ENCODE results near the genes CCDC22, PPP1R3F, GAGE12J and SHROOM4.

DNA sequence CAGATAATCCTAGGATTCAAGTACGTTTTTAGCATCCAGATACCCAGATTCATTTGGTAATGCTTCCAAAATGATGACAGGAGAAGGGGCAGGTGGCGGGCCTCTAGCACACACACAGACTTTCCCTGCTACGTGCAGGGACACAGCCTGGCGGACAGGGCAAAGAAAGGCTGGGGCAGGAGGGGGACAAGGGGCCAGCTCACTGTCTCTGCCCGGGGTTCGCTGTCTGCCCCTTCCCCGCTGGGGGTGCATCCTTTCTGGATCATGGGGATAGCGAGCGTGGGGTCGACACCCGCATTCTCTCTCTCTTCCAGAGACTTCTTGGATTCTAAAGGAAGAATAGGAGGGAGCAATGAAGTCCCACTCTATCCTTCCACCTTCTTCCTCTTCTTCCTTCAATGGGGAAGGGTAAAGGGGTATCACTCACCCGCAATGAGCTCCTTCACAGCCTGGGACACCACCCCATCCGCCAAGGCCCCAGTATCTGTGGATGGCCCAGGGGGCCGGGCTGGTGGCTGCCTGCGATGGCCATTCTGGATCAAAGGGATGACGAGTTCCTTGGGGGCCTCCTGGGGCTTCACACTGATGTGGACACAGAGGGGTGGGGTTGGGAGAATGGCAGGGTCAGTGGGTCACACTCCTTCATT is 1.2 kb downstream of the GPKOW start:
- RAMPAGE, long total RNA = no peak
- RRBS = 0% methylated on average over 3 of the region's 16 CpGs
PRO-cap:
- standard = no peak
- CoPRO, capped RNA only, 2 experiments = no peak in any of the 2 experiments
- CoPRO, capped and uncapped RNA, 2 experiments = no peak in any of the 2 experiments
- CoPRO, uncapped RNA only, 2 experiments = no peak in any of the 2 experiments
CAGE:
- cytosol, long polyA plus RNA = no peak
- long polyA plus RNA = no peak
- nucleolus, long total RNA = no peak
- nucleus, long polyA plus RNA = no peak

DNA sequence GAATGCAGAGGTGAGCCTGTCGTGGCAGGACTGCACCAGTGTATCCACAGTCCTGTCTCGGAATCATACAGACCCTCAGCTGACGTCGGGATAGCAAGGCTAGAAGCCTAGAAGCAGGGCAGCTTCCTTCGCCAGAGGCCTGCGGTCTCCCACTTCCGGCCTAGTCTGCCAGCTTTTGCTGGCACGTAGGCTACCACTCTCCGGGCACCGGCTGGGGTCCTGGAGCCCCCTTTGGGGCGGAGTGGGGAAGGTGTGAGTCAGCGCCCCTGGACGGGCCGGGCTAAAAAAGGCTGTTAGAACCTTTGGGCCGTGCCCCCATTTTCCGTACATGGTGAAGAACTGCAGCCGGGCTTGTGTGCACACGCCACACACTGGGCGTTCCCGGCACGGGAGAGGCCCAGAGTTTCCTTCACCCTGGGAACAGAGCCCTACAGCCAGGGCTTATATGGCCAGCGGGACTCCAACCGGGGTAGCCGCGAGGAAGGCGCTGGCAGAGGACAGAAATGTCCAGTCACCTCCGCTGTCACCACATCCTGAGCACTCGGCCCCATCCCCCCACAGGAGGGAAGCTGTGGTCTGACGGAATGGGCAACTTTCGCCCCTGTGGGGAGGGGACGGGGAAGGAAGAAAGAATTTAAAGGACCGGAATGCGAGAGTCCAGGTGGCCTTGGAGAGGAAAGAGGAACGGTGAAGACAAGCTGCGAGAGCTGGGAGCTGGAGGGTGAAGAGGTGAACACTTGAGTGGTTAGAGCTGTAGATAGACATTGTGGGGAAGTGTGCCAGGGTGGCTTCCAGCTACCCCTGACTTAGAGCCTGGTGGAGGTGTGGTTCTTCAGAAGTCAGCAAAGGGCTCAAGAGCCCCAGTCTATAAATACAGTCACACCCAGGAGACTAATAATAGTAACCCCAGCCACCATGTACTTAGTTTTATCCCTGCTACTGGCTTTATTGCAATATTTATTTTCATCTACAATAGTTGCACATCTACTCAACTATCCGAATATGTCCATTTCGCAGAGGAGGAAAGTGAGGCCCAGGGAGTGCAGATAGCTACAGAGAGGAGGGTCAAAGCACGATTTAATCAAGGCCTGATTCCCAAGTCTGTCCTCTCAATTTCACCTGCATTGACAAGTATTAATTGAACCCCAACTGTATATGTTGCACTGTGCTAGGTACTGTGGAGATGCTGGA is 4.4 kb upstream of the PLP2 start:
- RAMPAGE, long total RNA = no peak
- RRBS = 5% methylated on average over 14 of the region's 38 CpGs
PRO-cap:
- standard = unidirectional peak, plus-strand start at position 70 of the sequence; bidirectional peak, plus-strand start at position 664 of the sequence, minus-strand start at position 416 of the sequence
- CoPRO, capped RNA only, 2 experiments = peak in 2 of 2 experiments; most common plus-strand start position 444 of the sequence (in 1); most common minus-strand start position 443 of the sequence (in 2)
- CoPRO, capped and uncapped RNA, 2 experiments = peak in 1 of 2 experiments; most common plus-strand start position 446 of the sequence (in 1); most common minus-strand start position 443 of the sequence (in 1)
- CoPRO, uncapped RNA only, 2 experiments = no peak in any of the 2 experiments
CAGE:
- cytosol, long polyA plus RNA = no peak
- long polyA plus RNA = no peak
- nucleolus, long total RNA = no peak
- nucleus, long polyA plus RNA = no peak

DNA sequence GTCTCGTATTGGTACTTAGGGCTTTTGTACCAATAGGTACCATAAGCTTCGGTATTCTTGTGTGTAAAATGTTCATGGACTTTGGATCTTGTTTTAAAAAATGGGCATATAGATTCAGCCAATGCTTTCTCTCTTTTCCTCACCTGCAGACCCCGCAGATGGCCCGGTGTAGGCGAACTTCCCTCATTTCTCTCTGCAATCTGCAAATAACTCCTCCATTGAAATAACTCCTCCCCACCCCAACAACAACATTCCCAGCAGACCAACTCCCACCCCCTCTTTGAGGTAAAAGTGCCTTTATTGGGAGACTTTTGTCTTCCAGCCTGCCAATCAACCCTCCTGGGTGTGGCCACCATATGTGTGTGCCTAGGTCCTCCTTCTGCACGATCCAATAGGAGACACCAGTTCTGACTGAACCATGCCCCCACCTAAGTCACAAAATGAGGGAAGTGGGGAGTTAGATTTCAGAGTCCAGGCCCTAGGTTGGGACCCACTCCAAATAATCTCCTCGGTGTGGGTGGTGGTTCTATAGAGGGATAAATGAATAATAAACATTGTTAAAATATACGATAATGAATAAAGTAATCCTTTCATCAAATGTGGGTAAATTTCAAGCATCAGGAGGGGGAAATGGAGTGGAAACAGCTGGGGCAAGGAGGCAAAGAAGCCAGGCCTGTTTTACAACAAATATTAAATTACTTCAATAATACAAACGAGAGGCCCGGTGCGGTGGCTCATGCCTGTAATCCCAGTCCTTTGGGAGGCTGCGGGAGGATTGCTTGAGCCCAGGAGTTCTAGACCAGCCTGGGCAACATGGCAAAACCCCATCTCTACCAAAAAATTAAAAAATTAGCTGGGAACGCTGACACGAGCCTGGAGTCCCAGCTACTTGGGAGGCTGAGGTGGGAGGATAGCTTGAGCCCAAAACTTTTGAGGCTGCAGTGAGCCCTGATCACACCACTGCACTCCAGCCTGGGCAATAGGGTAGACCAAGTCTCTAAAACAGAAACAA is 3.1 kb downstream of the PLP2 start:
- RAMPAGE, long total RNA = no peak
- RRBS = no CpG with 5 or more reads among the region's 14 CpGs
PRO-cap:
- standard = no peak
- CoPRO, capped RNA only, 2 experiments = no peak in any of the 2 experiments
- CoPRO, capped and uncapped RNA, 2 experiments = no peak in any of the 2 experiments
- CoPRO, uncapped RNA only, 2 experiments = peak in 2 of 2 experiments; most common plus-strand start position 357 of the sequence (in 2); most common minus-strand start position 220 of the sequence (in 1)
CAGE:
- cytosol, long polyA plus RNA = no peak
- long polyA plus RNA = no peak
- nucleolus, long total RNA = no peak
- nucleus, long polyA plus RNA = no peak

GRCh38 chrX:49179471-49180054 is 6.6 kb downstream of the PRICKLE3 start:
- RAMPAGE, long total RNA = no peak
- RRBS = no CpG with 5 or more reads among the region's 5 CpGs
PRO-cap:
- standard = no peak
- CoPRO, capped RNA only, 2 experiments = no peak in any of the 2 experiments
- CoPRO, capped and uncapped RNA, 2 experiments = no peak in any of the 2 experiments
- CoPRO, uncapped RNA only, 2 experiments = peak in 1 of 2 experiments; most common minus-strand start chrX:49179799 (in 1)
CAGE:
- cytosol, long polyA plus RNA = no peak
- long polyA plus RNA = no peak
- nucleolus, long total RNA = no peak
- nucleus, long polyA plus RNA = no peak

- RAMPAGE, long total RNA = no peak
- RRBS = 2% methylated on average over 13 of the region's 32 CpGs
PRO-cap:
- standard = bidirectional peak, plus-strand start at chrX:49235470, minus-strand start at chrX:49235398; bidirectional peak, plus-strand start at chrX:49235735, minus-strand start at chrX:49235688
- CoPRO, capped RNA only, 2 experiments = peak in 2 of 2 experiments; most common plus-strand start chrX:49235470 (in 2); most common minus-strand start chrX:49235398 (in 2)
- CoPRO, capped and uncapped RNA, 2 experiments = peak in 2 of 2 experiments; most common plus-strand start chrX:49235470 (in 2); most common minus-strand start chrX:49235342 (in 1)
- CoPRO, uncapped RNA only, 2 experiments = peak in 2 of 2 experiments; most common plus-strand start chrX:49235470 (in 1); most common minus-strand start chrX:49235360 (in 1)
CAGE:
- cytosol, long polyA plus RNA = start-site peak on the plus strand at chrX:49235463-49235537, 663 and 405 reads in 2 replicates
- long polyA plus RNA = start-site peak on the plus strand at chrX:49235469-49235537, 380 and 223 reads in 2 replicates
- nucleolus, long total RNA = no peak
- nucleus, long polyA plus RNA = start-site peak on the plus strand at chrX:49235468-49235534, 988 and 888 reads in 2 replicates
Observed at GRCh38 chrX:49235207-49235853, at the start of gene CCDC22. Gene CCDC22, plus strand, starts transcription at chrX:49235470.

DNA sequence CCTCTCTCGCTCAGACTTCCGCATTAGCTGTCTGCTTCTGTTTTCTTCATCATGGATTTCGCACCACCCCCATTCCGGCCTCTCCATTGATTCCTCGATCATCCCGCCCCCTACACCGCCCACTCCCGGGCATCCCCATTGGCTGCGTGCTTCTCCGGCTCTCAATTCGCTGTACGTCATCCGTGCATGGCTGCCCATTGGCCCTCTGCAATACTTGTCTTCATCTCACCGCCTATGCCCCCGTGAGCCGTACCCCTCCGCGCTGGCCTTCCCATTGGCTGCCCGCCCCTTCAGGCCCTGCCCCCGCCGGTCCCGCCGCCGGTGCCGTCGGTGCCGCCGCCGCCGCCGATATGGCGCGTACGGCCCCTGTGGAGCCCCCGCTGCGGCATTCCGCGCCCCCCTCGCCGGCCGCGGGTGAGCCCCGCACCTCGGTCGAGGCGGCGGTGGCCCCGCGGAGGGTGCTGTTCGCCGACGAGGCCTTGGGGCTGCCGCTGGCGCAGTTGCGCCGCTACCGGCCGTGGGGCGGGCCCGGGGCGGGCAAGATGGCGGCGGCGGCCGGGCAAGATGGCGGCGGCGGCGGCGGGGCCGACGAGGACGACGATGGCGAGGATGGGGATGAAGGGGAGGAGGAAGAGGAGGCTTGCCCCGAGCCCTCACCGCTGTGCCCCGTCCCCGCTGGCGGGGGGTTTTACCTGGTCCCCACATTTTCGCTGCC is at the start of gene PPP1R3F:
Gene PPP1R3F (plus strand): TSS at position 274 of the 715 bp plus-strand sequence.
- RAMPAGE, long total RNA = no peak
- RRBS = 38% methylated on average over 11 of the region's 81 CpGs
PRO-cap:
- standard = bidirectional peak, plus-strand start at position 327 of the sequence, minus-strand start at position 88 of the sequence; bidirectional peak, plus-strand start at position 540 of the sequence, minus-strand start at position 510 of the sequence
- CoPRO, capped RNA only, 2 experiments = peak in 2 of 2 experiments; most common plus-strand start position 327 of the sequence (in 2); most common minus-strand start position 47 of the sequence (in 1)
- CoPRO, capped and uncapped RNA, 2 experiments = peak in 1 of 2 experiments; most common plus-strand start position 327 of the sequence (in 1); most common minus-strand start position 62 of the sequence (in 1)
- CoPRO, uncapped RNA only, 2 experiments = no peak in any of the 2 experiments
CAGE:
- cytosol, long polyA plus RNA = no peak
- long polyA plus RNA = no peak
- nucleolus, long total RNA = no peak
- nucleus, long polyA plus RNA = no peak

DNA sequence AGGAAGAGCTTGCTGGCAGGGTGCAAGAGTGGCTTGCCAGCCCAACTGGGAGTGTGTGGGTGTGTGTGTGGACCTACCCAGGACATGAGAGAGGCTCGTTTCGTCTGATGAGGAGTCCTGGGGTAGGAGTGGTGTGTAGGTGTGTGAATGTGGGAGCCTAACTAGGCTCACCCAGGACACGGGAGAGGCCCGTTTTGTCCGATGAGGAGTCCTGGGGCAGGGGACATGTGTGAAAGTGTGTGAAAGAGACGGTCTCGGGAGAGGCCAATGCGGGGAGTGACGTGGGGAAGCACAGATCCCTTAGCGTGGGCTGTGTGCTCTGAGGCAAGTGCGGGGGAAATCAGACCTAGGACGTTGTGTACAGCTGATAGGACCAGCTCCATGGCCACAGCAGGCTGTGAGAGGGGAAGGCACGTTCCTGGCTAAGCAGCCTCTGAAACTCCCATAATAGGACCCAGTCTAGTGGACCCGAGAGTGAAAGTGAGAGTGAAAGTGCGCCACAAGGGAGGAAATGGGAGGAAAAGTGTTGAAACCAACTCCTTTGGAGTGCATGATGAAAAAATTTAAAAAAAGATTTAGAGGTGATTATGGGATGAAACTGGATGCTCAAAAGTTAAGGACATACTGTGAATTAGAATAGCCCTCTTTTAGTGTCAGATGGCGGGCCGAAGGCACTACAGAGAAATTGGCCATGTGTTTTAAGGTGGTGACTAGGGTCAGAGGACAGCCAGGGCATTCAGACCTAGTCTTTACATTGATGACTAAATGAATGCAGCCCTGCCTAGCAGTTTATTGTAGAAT is 5.5 kb downstream of the GAGE10 start:
- RAMPAGE, long total RNA = no peak
- RRBS = no CpG with 5 or more reads among the region's 17 CpGs
PRO-cap:
- standard = no peak
- CoPRO, capped RNA only, 2 experiments = no peak in any of the 2 experiments
- CoPRO, capped and uncapped RNA, 2 experiments = no peak in any of the 2 experiments
- CoPRO, uncapped RNA only, 2 experiments = no peak in any of the 2 experiments
CAGE:
- cytosol, long polyA plus RNA = no peak
- long polyA plus RNA = no peak
- nucleolus, long total RNA = no peak
- nucleus, long polyA plus RNA = no peak

DNA sequence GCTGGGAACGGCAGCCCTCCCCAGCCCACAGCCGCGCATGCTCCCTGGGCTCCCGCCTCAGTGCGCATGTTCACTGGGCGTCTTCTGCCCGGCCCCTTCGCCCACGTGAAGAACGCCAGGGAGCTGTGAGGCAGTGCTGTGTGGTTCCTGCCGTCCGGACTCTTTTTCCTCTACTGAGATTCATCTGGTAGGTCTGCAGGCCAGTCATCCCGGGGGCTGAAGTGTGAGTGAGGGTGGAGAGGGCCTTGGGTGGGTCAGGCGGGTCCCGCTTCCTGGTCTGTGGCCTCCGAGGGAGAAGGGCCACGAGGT is at the start of gene GAGE12J:
Gene GAGE12J (plus strand): TSS at position 80 of the 309 bp plus-strand sequence.
- RAMPAGE, long total RNA = no peak
- RRBS = no CpG with 5 or more reads among the region's 17 CpGs
PRO-cap:
- standard = no peak
- CoPRO, capped RNA only, 2 experiments = no peak in any of the 2 experiments
- CoPRO, capped and uncapped RNA, 2 experiments = no peak in any of the 2 experiments
- CoPRO, uncapped RNA only, 2 experiments = no peak in any of the 2 experiments
CAGE:
- cytosol, long polyA plus RNA = no peak
- long polyA plus RNA = no peak
- nucleolus, long total RNA = no peak
- nucleus, long polyA plus RNA = no peak

GRCh38 chrX:49725232-49725876 is 29.6 kb upstream of the PAGE1 start:
- RAMPAGE, long total RNA = no peak
- RRBS = no CpG with 5 or more reads among the region's 5 CpGs
PRO-cap:
- standard = no peak
- CoPRO, capped RNA only, 2 experiments = no peak in any of the 2 experiments
- CoPRO, capped and uncapped RNA, 2 experiments = no peak in any of the 2 experiments
- CoPRO, uncapped RNA only, 2 experiments = no peak in any of the 2 experiments
CAGE:
- cytosol, long polyA plus RNA = no peak
- long polyA plus RNA = no peak
- nucleolus, long total RNA = no peak
- nucleus, long polyA plus RNA = no peak

DNA sequence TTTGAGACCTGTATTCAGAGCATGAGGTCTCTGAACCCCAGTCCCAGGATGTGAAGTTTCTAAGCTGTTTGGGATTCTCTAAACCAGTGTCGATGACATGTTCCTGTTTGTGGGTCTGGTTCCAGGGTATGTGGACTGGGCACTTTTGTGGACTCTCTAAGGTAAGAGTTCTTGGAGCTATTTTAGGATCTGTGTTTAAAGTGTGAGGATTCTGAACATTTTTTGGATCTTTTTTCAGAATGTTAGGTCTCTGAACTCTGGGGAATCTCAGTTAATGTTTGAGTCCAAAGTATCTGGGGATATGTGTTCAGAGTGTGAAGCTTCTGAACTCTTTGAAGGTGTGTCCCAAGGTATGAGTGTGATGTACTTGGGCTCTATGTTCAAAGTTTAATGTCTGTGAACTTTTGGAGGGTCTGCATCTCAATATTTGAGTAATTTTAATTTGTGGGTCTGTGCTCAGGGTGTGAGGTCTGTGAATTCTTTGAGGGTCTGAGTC is 35.5 kb upstream of the PAGE4 start:
- RAMPAGE, long total RNA = no peak
- RRBS = no CpG with 5 or more reads among the region's 1 CpG
PRO-cap:
- standard = no peak
- CoPRO, capped RNA only, 2 experiments = no peak in any of the 2 experiments
- CoPRO, capped and uncapped RNA, 2 experiments = no peak in any of the 2 experiments
- CoPRO, uncapped RNA only, 2 experiments = no peak in any of the 2 experiments
CAGE:
- cytosol, long polyA plus RNA = no peak
- long polyA plus RNA = no peak
- nucleolus, long total RNA = no peak
- nucleus, long polyA plus RNA = no peak

- RAMPAGE, long total RNA = no peak
- RRBS = no CpG with 5 or more reads among the region's 11 CpGs
PRO-cap:
- standard = no peak
- CoPRO, capped RNA only, 2 experiments = no peak in any of the 2 experiments
- CoPRO, capped and uncapped RNA, 2 experiments = no peak in any of the 2 experiments
- CoPRO, uncapped RNA only, 2 experiments = no peak in any of the 2 experiments
CAGE:
- cytosol, long polyA plus RNA = no peak
- long polyA plus RNA = no peak
- nucleolus, long total RNA = no peak
- nucleus, long polyA plus RNA = no peak
Observed at GRCh38 chrX:49844411-49845042, 15.4 kb downstream of the PAGE4 start.

GRCh38 chrX:50594538-50595022 is 124.0 kb upstream of the DGKK start:
- RAMPAGE, long total RNA = no peak
- RRBS = no CpG with 5 or more reads among the region's 1 CpG
PRO-cap:
- standard = no peak
- CoPRO, capped RNA only, 2 experiments = no peak in any of the 2 experiments
- CoPRO, capped and uncapped RNA, 2 experiments = no peak in any of the 2 experiments
- CoPRO, uncapped RNA only, 2 experiments = no peak in any of the 2 experiments
CAGE:
- cytosol, long polyA plus RNA = no peak
- long polyA plus RNA = no peak
- nucleolus, long total RNA = no peak
- nucleus, long polyA plus RNA = no peak

DNA sequence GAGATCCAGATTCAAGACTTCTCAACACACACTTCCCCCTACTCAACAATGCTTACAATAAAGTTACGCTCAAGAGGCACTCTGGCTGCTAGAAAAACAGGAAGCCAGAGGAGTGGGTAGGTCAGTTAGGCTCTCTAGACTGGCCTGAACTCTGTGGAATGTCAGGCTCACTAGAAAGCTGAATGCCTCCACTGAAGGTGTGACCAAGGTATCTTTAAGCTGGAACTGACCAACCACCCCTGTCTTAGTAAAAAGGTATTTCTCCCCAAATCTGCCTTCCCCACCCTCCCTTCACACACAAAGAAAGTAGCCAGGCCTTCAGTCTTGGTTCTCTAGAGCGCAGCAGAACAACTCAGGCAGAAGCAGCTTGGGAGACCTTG is 43.1 kb downstream of the SHROOM4 start:
- RAMPAGE, long total RNA = no peak
- RRBS = no CpG with 5 or more reads among the region's 2 CpGs
PRO-cap:
- standard = no peak
- CoPRO, capped RNA only, 2 experiments = no peak in any of the 2 experiments
- CoPRO, capped and uncapped RNA, 2 experiments = no peak in any of the 2 experiments
- CoPRO, uncapped RNA only, 2 experiments = no peak in any of the 2 experiments
CAGE:
- cytosol, long polyA plus RNA = no peak
- long polyA plus RNA = no peak
- nucleolus, long total RNA = no peak
- nucleus, long polyA plus RNA = no peak

- RAMPAGE, long total RNA = no peak
- RRBS = no CpG with 5 or more reads among the region's 47 CpGs
PRO-cap:
- standard = no peak
- CoPRO, capped RNA only, 2 experiments = no peak in any of the 2 experiments
- CoPRO, capped and uncapped RNA, 2 experiments = no peak in any of the 2 experiments
- CoPRO, uncapped RNA only, 2 experiments = no peak in any of the 2 experiments
CAGE:
- cytosol, long polyA plus RNA = no peak
- long polyA plus RNA = no peak
- nucleolus, long total RNA = no peak
- nucleus, long polyA plus RNA = no peak
Observed at GRCh38 chrX:50813840-50814633, at the start of gene SHROOM4. Gene SHROOM4, minus strand, starts transcription at chrX:50814194.

GRCh38 chrX:51846032-51846671 is 47.3 kb upstream of the MAGED1 start:
- RAMPAGE, long total RNA = no peak
- RRBS = no CpG with 5 or more reads among the region's 8 CpGs
PRO-cap:
- standard = no peak
- CoPRO, capped RNA only, 2 experiments = no peak in any of the 2 experiments
- CoPRO, capped and uncapped RNA, 2 experiments = no peak in any of the 2 experiments
- CoPRO, uncapped RNA only, 2 experiments = no peak in any of the 2 experiments
CAGE:
- cytosol, long polyA plus RNA = no peak
- long polyA plus RNA = no peak
- nucleolus, long total RNA = no peak
- nucleus, long polyA plus RNA = no peak

- RAMPAGE, long total RNA = no peak
PRO-cap:
- standard = no peak
- CoPRO, capped RNA only, 2 experiments = no peak in any of the 2 experiments
- CoPRO, capped and uncapped RNA, 2 experiments = no peak in any of the 2 experiments
- CoPRO, uncapped RNA only, 2 experiments = no peak in any of the 2 experiments
CAGE:
- cytosol, long polyA plus RNA = no peak
- long polyA plus RNA = no peak
- nucleolus, long total RNA = no peak
- nucleus, long polyA plus RNA = no peak
Observed at GRCh38 chrX:51868287-51869013, 25.0 kb upstream of the MAGED1 start.

DNA sequence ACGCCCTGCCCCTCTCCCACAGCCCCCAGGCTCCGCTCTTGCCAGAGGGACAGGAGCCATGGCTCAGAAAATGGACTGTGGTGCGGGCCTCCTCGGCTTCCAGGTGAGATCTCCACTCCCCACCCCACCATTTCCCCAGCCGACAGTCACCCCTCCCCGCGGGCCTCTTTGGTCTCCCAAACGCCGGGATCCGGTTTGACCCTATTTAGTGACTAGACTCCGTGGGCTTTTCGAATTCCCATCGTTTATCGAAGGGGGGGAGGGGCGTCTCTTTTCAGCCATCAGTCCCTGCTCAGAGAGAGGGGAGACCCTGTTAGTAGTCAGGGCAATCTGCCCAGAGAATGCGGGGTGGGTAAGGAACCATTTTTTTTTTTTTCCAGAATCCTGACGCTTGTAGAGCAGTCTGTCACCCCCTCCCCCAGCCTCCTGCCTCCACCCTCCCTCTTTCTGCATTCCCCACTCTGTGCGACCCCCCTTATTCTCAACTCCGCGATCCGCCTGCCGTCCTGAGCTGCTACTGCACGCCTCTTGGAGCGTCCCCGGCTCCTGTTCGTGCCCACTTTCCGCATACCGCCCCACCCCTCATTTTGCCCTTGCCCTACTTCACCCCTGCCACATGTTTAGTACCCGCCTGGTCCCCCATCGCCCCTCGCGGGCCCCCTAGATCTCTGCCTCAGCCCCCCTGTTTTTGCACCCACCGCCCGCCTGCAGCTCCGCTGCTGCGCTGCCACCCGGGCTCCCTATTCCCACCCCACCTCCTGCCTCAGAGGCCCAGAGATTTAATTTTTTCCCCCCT is 1.0 kb downstream of the MAGED1 start:
- RAMPAGE, long total RNA = no peak
- RRBS = no CpG with 5 or more reads among the region's 37 CpGs
PRO-cap:
- standard = no peak
- CoPRO, capped RNA only, 2 experiments = no peak in any of the 2 experiments
- CoPRO, capped and uncapped RNA, 2 experiments = no peak in any of the 2 experiments
- CoPRO, uncapped RNA only, 2 experiments = no peak in any of the 2 experiments
CAGE:
- cytosol, long polyA plus RNA = no peak
- long polyA plus RNA = no peak
- nucleolus, long total RNA = no peak
- nucleus, long polyA plus RNA = no peak

GRCh38 chrX:53083345-53083691 is 1.2 kb downstream of the TSPYL2 start:
- RAMPAGE, long total RNA = no peak
- RRBS = no CpG with 5 or more reads among the region's 5 CpGs
PRO-cap:
- standard = no peak
- CoPRO, capped RNA only, 2 experiments = no peak in any of the 2 experiments
- CoPRO, capped and uncapped RNA, 2 experiments = no peak in any of the 2 experiments
- CoPRO, uncapped RNA only, 2 experiments = no peak in any of the 2 experiments
CAGE:
- cytosol, long polyA plus RNA = no peak
- long polyA plus RNA = no peak
- nucleolus, long total RNA = no peak
- nucleus, long polyA plus RNA = no peak

Data from K562 (cell line).